ENCODE measurements around the genes UGT1A3, HJURP and SPP2.

DNA sequence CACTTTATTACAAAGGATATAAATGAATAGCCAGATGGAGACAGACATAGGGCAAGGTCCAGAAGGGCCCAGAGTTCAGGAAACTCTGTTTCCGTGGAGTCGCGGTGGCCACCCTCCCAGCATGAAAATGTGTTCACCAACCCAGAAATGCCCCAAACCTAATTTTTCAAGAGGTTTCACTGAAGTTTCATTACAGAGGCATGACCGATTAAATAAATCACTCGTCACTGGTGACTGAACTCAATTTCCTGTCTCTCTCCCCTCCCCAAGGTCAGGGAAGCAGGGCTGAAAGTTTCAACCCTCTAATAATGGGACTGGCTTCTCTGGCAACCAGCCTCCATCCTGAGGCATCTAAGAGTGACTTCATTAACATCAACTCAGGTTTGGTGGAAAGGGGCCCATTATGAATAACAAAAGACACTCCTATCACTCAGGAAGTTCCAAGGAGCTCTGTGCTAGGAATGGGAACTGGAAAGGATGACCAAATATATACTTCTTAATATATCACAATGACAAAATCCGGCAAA is 22.3 kb downstream of the USP40 start:
- PRO-cap, result no peak
- RAMPAGE, long total RNA, 4 experiments, result no peak in any of the 4 experiments

GRCh38 chr2:233674333-233674625 is 2.6 kb downstream of the UGT1A9 start:
- PRO-cap, result no peak
- RAMPAGE, long total RNA, 4 experiments, result no peak in any of the 4 experiments

DNA sequence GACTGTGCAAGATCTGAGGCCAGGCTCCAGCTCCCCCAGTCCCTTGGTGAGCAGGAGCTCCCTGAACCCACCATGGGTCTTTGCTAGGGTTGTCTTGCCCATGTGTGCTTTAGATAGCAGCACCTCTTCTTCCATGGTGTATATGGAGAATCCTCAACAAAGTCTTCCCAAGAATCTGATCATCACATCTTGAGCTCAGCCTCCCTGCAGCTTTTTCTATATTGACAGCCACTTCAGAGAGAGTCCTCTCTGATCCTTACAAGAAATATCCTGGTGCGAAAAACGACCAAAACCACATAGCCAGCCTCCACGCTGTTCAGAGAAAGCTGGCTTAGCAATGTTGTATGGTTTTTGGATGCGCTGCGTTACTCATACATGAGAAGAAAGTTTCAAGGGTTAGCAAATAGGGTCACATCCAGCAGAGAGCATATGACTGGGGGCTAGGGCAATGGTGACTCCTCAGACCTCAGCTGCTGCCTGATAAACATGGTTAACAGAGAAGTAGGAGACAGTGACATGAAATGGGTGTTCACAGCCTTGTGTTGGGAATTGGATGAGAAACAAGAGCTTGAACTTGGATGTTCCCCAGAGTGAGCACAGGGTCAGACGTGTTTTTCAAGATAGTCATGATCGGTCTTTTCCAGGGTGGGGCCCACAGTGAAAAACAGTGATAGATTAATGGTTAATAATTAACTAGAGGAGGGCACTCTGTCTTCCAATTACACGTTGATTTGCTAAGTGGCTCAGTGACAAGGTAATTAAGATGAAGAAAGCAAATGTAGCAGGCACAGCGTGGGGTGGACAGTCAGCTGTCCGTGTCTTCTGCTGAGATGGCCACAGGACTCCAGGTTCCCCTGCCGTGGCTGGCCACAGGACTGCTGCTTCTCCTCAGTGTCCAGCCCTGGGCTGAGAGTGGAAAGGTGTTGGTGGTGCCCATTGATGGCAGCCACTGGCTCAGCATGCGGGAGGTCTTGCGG is at the start of gene UGT1A3:
TSS of gene UGT1A3 (plus strand) at position 746 of the 977 bp plus-strand sequence.
- PRO-cap, result no peak
- RAMPAGE, long total RNA, 4 experiments, result no peak in any of the 4 experiments

DNA sequence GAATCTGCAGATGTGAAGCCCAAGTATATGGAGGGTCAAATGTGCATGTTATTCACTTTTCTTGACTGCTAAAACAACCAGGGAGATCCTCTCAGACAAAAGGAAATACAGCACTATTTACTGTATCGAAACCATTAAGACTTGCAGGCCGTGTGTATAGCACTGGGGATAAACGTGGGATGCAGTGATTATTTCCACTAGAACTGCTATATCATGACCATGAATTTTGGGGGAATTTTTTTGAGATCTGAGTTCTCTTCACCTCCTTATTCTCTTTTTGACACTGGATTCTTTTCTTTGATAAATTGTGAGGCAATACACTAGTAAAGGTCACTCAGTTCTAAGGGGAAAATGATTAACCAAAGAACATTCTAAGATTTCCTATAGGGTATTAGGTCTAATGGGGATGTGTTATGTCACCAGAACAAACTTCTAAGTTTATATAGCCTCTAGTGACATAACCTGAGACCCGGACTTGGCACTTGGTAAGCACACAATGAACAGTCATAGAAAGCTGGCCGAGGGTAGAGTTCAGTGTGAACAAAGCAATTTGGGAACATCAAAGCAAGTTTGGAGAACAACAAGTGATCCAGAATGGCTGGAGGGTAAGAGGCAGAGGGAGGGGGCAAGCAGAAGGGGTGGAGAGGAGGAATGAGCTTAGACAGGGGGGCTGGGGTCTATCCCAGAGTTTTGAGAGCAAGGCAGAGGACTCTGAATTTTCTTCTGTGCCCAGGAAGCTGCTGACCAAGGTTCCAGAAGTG is 14.8 kb upstream of the UGT1A1 start:
- PRO-cap, result no peak
- RAMPAGE, long total RNA, 4 experiments, result no peak in any of the 4 experiments

DNA sequence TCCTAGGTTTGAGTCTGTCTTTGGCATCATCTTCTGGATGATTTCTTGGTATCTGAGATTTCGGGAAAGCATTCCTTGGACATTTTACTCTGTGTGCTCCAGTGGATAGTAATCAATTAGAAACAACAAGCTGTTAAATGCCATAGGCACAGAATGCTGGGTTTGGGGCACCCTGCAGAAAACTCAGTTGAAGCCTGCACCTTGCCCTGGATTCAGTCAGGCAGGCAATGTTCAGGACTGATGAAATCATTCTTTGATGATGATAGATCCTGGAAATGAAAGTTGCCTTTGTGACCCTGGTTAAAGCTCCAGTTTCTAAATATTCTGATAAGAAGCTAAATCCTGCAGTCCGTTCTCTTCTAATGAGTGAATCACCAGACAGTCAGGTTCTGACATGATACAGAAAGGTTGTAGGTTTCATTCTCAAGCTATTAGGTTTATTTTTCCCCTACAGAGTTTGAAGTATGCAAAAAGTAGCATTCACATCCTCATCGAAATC is 1.3 kb downstream of the UGT1A1 start:
- PRO-cap, result no peak
- RAMPAGE, long total RNA, 4 experiments, result no peak in any of the 4 experiments

- PRO-cap, result unidirectional peak, plus-strand start at chr2:233854723; unidirectional peak, plus-strand start at chr2:233854779; unidirectional peak, plus-strand start at chr2:233854867
- RAMPAGE, long total RNA, 4 experiments, result no peak in any of the 4 experiments
These were observed at the start of gene HJURP for GRCh38 chr2:233854162-233854981. Gene HJURP, minus strand, starts transcription at chr2:233854535.

DNA sequence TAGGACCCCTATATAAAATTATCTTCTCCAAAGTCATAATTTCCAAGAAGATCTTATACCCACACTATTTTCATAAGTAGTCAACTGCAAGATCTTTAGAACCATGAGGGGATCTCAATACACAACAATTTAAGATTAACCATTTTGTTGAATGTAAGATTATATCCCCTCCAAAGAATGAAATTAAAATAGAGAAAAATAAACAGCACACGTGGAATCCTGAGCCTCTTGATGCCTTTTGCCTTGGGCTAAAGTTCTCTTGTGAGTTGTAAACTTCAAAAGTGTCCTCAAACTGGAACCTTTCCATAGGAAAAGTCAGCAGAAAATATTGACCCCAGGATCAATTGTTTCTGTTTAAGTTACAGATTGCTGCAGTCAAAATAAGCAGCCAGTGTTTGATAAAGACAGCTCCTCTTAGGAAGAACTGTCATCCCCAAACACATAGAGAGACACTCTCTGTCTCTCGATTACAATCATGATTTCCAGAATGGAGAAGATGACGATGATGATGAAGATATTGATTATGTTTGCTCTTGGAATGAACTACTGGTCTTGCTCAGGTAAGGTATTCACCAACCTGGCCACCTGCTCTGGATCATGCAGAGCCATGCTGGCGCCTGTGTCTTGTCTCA is at the start of gene SPP2:
TSS of gene SPP2 (plus strand) at position 391 of the 632 bp plus-strand sequence.
- PRO-cap, result no peak
- RAMPAGE, long total RNA, 4 experiments, result no peak in any of the 4 experiments

DNA sequence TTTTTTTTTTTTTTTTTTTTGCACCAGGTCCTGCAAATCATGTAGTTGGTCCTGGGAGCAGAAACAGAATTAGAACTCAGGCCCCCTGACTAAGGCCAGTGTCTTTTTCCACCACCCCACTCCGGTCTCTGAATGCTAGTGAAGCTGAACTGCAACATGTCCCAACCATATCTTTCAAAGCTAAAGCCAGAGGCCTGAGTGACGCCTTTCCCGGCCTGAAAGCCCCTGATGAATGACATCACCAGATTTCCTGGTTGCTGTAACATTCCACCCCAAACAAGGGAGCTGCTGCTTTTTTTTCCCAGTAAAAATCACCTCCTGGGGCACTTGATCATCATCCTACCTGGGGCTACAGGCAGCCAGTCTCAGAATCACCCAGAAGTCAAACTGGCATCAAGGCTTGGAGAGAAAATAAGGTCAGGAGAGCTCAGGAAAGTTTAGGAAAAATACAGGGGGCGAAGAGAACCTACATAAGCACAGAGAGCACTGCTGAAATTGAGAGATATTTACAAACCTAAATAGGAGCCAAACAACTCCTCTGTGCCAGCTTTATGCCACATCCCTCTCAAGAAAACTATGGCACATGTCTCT is 162.7 kb downstream of the ARL4C start:
- PRO-cap, result no peak
- RAMPAGE, long total RNA, 4 experiments, result no peak in any of the 4 experiments

- PRO-cap, result no peak
- RAMPAGE, long total RNA, 4 experiments, result no peak in any of the 4 experiments
These were observed 127.9 kb downstream of the ARL4C start for GRCh38 chr2:234369006-234369426.

- PRO-cap, result no peak
- RAMPAGE, long total RNA, 4 experiments, result no peak in any of the 4 experiments
These were observed 69.9 kb downstream of the ARL4C start for GRCh38 chr2:234426579-234427691.

DNA sequence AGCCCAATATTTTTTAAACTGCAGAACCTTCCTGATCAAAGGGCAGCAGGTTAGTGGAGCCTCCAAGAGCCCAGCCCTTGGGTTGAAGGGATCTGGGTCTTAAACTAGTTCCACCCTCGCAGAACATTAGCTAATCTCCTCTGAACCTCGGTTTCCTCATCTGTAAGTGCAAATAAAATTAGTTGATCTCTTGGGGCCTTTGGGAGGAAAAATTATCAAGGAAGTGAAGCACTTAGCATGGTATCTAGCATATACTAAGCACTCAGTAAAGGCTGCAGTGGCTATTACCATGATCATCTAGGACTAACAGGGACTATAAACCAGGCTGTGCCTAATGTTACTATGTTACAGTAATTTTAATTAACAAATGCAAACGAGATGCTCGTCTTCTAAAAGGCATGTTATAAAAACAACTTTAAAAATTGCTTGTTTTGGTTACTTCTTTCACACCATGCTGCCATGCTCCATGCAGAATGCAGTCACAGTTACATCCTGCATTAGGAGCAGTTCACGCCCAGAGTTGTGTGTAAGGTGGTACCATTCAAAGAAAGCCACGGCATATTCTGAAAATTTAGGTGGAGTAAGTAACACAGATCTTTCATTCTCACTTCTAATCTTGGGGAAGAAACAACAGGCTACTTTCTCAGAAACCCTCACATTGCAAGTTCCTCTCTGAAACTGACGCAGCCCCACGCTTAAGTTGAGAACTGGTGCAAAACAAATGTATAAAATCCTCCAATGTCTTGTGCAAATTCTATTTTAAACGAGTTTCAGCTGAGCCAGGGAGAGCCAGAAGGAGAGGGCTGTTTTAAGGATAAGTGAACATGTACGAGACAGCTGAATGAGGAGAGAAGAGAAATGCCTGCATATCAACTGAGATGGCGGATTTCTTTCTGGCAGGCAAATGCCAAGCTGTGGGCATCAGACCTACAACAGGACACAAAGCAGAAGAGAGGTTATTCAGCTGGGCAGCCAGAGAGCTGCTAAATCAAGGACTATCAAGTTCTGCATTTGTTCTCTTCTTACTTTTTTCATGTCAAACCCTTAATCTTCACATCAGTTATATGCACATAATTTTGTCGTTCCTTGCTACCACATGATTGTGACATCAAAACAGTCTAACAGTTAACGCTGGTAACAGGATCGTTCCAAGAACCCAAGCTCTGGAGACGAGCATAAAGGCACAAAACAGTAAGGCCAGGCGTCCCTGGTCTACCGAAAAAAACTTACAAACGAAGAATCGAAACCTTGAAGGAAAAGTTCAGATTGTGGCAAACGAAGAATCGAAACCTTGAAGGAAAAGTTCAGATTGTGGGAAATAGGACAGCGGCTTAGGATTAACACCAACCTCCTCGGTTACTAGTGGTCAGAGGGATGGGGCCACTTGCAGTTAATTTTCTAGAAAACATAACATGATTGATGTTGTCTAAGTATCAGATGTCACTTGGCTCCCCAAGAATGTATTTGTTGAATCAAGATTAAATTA is 6.5 kb downstream of the ARL4C start:
- PRO-cap, result no peak
- RAMPAGE, long total RNA, 4 experiments, result no peak in any of the 4 experiments

GRCh38 chr2:234494181-234494562 is 2.7 kb downstream of the ARL4C start:
- PRO-cap, result no peak
- RAMPAGE, long total RNA, 4 experiments, result no peak in any of the 4 experiments

DNA sequence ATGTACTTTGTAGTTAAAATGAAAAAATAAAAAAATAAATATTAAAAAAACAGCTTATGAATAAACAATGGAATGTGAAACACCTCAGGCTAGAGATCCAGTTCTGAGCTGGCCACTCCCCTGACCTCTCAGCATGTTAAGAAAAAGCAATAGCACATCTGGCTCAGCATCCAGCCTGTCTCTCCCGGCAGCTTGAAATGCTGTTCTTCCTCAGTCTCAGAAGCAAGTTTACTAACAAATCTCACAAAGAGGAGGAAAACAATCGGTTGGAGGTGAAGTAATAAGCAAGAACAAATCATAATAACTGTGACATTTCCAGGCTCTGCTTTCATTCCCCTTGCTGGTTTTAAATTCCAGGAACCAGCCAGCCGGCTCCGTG is 133.9 kb upstream of the ARL4C start:
- PRO-cap, result unidirectional peak, plus-strand start at position 178 of the sequence
- RAMPAGE, long total RNA, 4 experiments, result no peak in any of the 4 experiments

GRCh38 chr2:234772786-234773161 is 179.0 kb upstream of the SH3BP4 start:
- PRO-cap, result no peak
- RAMPAGE, long total RNA, 4 experiments, result no peak in any of the 4 experiments

DNA sequence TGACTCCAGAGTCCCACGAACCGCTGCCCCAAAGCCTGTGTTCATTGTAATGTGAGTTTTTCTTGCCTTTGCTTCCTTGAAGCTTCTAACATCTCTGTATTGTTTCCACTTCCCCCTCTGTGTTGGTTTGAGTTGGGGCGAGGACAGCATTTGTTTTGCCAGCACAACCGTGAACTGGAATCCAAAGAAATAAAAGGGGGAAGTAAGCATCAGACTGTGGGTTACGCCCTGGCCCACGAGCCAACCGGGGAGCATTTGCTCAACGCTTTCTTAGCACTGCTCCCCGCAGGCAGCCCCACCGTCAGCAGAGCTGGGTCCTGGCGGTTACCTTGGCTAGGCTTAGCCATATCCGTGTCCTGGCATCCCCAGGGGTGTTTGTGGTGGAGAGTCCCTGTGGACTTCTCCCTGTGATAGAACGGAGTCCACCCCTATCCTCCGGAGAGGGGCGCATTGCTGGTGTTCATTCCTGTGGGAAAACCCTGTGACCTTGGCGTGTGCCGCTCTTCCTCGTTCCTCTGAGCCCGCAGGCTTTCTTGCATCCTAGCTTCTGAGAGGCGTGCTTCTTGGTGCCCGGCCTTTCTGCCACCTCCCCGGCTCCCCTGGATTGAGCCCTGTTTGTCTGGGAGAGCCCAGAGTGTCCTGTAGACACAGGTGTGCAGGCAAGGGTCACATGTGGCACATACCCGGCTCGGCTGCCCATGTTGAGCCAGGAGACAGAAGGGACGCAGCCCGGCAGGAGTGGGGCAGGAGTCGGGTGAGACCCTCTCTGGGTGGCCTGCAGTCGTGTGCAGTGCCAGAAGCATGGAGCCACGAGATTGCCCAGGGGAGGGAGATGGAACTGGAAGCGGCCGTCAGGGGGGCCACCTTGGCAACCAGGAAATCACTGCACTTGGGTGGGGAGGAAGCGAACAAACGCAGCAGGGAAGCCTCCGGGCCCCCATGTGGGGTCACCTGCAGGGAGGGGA is 92.5 kb downstream of the SH3BP4 start:
- PRO-cap, result bidirectional peak, plus-strand start at position 296 of the sequence, minus-strand start at position 176 of the sequence
- RAMPAGE, long total RNA, 4 experiments, result no peak in any of the 4 experiments

DNA sequence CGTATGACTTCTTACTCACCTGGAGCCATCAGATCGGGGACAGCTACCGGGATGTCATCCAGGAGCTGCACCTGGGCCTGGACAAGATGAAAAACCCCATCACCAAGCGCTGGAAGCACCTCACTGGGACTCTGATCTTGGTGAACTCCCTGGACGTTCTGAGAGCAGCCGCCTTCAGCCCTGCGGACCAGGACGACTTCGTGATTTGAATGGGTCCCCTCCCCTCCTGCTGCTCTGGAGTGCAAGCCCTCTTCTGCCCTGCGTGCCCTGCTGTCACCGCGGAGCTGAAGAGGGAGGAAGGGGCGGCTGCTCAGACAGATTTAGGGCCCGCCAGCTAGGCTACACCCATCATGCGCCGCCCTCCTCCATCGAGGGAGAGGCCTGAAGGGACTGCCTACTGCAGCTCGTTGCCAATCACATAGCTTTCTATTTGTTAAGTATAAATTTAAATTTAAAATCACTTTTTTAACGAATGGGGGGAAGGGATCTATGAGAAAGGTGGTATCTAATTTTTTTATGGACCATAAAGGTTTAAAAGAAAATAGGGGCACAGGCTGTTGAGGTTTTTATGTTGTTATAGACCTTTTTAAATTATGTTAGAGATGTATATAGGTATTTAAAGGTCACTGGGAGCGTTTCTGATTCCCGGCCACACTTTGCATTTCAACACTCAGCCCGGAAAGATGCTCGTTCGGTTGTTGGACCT is 101.9 kb downstream of the SH3BP4 start:
- PRO-cap, result no peak
- RAMPAGE, long total RNA, 4 experiments, result no peak in any of the 4 experiments

DNA sequence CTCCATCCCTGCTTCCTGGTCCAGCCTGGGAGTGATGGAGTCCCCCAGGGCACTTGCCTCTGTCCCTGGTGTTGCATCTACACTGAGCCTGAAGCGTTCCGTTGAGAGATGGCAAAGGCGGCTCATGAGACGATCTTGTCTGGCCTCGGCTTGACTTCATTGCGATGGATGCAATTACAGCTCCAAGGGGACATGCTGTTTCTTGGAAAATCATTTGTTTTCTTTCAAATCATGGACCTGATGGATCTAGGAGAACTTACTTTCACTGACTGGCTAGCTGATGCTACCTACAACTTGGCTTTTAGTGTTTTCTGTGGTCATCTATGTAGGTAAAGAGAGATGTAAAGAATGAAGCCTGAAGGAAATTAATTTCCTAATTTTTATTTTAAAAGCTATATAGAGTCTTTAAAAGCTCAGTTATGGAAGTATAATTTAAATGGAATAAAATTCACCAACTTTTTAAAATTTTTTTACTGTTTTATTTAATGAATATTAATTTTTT is 193.1 kb downstream of the SH3BP4 start:
- PRO-cap, result no peak
- RAMPAGE, long total RNA, 4 experiments, result no peak in any of the 4 experiments

GRCh38 chr2:235384280-235385266 is 109.3 kb upstream of the AGAP1 start:
- PRO-cap, result no peak
- RAMPAGE, long total RNA, 4 experiments, result no peak in any of the 4 experiments

- PRO-cap, result no peak
- RAMPAGE, long total RNA, 4 experiments, result no peak in any of the 4 experiments
These were observed 849 bp upstream of the AGAP1 start for GRCh38 chr2:235492898-235493490.

GRCh38 chr2:235495015-235495138 is 1.0 kb downstream of the AGAP1 start:
- PRO-cap, result unidirectional peak, minus-strand start at chr2:235495063
- RAMPAGE, long total RNA, 4 experiments, result no peak in any of the 4 experiments